Pericardium fibroblast (primary cell): ENCODE measurements around a stretch of chr11.

GRCh38 chr11:201959-203164 is 4.8 kb downstream of the BET1L start:
- RAMPAGE, long total RNA, result no peak

- RAMPAGE, long total RNA, result no peak
These were observed 1.5 kb downstream of the RIC8A start for GRCh38 chr11:208958-209369.

- RAMPAGE, long total RNA, result no peak
These were observed 13.1 kb downstream of the SIRT3 start for GRCh38 chr11:222937-223567.

GRCh38 chr11:237305-238064 is 709 bp downstream of the PSMD13 start:
- RAMPAGE, long total RNA, result no peak

DNA sequence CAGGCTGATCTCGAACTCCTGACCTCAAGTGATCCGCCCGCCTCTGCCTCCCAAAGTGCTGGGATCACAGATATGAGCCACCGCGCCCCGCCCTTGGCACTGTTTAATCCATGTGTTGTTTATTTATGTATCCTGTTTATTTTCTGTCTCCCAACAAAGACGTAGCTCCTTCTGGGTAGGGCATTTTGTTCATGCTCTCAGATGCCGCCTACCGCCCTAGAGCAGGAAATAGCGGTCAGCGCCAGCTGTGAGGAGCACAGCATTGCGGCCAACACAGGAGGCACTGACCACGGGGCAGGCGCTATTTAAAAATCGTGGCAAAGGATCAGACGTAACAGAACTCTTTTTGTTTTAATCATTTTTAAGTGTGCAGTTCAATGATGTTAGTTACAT is 9.5 kb upstream of the NLRP6 start:
- RAMPAGE, long total RNA, result no peak

GRCh38 chr11:277973-278270 is 285 bp upstream of the NLRP6 start:
- RAMPAGE, long total RNA, result no peak

GRCh38 chr11:278761-279810 is 879 bp downstream of the NLRP6 start:
- RAMPAGE, long total RNA, result no peak

DNA sequence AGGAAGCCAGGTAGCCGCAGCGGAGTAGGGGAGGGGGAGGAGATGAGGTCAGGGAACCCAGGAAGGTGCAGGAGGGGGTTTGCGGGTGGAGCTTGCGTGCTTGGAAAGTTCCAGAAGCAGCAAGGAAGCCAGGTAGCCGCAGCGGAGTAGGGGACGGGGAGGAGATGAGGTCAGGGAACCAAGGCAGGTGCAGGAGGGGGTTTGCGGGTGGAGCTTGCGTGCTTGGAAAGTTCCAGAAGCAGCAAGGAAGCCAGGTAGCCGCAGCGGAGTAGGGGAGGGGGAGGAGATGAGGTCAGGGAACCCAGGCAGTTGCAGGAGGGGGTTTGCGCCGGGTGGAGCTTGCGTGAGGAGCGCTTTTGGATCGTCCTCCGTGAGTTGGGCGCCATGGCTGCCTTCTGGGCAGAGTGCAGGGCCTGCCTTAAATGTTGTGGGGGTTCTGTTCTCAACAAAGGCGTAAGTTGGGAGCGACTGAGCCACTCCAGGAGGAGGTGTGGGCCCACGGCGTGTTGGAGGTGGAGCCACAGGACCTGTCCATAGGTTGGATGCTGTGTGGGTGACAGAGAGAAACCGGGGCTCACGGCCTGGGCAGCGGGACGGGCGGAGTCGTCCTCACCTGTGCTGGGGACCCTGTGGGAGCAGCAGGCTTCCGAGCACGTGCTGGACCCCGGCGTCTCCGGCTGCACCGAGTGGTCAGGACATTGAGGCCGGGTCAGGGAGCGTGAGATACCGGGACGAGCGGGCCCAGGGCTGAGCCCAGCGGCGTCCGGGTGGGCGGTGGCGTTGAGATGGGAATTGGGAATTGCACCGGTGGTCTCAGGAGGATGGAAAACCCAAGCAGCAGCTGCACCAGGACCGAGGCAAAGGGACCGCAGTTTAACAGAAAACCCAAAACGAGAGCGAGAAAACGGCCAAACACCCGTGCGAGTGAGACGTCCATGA is 1.1 kb upstream of the PGGHG start:
- RAMPAGE, long total RNA, result no peak

DNA sequence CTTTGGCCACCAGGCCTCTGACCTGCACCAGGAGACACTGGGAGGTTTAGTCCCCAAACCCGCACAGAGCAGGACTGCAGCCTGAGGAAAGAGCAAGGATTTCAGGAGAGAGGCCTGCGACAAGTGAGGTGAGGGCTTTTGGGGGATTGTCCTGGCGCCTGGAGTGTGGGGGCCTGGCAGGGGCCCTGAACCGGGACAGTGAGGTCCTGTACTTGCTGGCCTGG is 364 bp upstream of the IFITM1 start:
- RAMPAGE, long total RNA, result no peak

- RAMPAGE, long total RNA, result no peak
These were observed 13.4 kb upstream of the B4GALNT4 start for GRCh38 chr11:355582-356692.

DNA sequence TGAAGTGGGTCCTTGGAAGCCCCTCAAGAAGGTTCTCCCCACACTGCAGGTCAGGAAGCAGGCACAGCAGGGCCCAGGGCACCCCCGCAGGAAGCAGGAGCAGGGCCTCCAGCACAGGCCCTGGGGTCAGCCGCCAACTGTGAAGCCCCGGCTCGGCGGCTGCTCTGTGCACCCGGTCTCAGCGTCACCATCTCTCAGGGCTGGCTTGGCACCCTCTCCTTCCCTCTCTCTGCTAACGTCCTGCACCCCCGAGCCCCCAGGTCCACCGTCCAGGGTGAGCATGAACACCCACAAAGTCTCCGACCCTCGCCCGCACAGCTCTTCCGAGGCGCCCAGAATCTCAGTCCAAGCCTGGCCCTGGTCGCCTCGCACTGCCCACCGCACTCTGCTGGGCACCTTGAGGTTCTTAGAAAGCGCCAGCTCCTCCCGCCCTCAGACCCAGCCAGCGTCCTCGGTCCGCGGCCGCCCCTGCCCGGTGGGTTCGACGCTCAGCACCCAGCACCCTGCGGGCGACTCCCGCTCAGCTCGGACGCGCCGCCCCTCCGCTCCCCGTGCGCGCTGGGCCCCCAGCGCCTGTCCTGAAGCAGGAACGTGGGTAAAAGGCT is 1.4 kb upstream of the SIGIRR start:
- RAMPAGE, long total RNA, result no peak

- RAMPAGE, long total RNA, result no peak
These were observed 316 bp downstream of the ANO9 start for GRCh38 chr11:441574-441816.

DNA sequence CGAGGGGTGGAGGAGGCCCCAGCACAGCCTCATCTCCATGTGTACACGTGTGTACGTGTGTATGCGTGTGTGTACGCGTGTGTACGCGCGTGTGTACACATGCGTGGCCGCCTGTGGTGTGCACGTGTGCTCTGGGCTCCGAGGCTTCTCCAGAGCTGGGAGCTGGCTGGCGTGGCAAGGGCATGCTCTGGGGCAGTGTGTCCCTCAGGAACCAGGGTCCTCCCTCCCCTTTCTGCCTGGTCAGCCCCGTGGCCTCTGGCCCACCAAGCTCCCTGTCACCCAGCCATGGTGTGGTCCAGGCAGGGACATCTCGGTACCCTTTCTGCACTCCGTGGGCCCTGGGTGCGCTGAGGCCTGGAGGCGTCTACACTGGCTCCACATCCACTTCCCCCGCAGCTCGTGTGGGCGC is 16.3 kb downstream of the RNH1 start:
- RAMPAGE, long total RNA, result no peak

DNA sequence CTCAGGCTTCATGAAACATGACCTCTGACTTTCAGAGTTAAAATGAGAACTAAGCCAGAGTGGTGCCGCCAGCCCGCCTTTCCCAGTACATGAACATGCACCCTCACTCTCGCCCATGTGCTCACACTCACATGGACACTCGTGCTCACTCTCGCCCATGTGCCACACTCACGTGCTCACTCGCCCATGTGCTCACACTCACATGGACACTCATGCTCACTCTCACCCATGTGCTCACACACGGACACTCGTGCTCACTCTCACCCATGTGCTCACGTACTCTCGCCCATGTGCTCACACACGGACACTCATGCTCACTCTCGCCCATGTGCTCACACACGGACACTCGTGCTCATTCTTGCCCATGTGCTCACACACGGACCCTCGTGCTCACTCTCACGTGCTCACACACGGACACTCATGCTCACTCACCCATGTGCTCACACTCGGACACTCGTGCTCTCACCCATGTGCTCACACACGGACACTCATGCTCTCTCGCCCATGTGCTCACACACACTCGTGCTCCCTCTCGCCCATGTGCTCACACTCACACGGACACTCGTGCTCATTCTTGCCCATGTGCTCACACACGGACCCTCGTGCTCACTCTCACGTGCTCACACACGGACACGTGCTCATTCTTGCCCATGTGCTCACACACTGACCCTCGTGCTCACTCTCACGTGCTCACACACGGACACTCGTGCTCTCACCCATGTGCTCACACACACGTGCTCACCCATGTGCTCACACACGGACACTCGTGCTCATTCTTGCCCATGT is 9.9 kb downstream of the RNH1 start:
- RAMPAGE, long total RNA, result no peak

- RAMPAGE, long total RNA, result no peak
These were observed 8.7 kb downstream of the RNH1 start for GRCh38 chr11:498271-498772.

GRCh38 chr11:506066-506203 is 1.1 kb downstream of the RNH1 start:
- RAMPAGE, long total RNA, result no peak

DNA sequence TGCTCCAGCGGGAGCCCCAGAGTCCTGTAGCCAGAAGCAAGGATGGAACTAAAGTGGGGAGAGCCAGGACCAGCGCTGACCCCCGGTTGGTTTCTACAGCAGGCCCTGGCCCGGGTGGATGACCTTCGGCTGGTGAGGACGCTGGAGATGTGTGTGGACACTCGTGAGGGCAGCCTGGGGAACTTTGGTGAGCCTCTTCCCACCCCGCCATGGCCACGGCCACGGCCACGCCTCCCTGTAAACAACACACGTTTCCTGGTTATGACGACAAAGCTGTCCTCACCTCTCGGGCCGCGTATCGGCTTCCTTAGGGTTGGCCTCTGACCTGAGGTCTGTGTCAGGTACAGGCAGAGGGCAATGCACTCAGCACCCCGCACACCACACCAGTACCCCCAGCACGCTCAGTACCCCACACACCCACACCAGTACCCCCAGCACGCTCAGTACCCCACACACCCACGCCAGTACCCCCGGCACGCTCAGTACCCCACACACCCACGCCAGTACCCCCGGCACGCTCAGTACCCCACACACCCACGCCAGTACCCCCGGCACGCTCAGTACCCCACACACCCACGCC is 4.2 kb downstream of the LRRC56 start:
- RAMPAGE, long total RNA, result no peak

DNA sequence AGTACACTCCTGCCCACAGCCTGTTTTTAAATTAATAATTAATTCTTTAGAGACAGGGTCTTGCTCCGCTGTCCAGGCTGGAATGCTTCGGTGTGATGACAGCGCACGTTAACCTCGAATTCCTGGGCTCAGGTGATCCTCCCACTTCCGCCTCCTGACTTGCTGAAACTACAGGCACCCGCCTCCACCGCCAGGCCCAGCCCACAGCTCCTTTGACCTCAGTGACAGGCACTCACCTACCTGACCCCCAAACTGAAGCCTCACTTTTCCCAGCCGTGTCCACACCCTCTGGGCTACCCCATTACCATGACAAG is 852 bp downstream of the LMNTD2 start:
- RAMPAGE, long total RNA, result no peak

DNA sequence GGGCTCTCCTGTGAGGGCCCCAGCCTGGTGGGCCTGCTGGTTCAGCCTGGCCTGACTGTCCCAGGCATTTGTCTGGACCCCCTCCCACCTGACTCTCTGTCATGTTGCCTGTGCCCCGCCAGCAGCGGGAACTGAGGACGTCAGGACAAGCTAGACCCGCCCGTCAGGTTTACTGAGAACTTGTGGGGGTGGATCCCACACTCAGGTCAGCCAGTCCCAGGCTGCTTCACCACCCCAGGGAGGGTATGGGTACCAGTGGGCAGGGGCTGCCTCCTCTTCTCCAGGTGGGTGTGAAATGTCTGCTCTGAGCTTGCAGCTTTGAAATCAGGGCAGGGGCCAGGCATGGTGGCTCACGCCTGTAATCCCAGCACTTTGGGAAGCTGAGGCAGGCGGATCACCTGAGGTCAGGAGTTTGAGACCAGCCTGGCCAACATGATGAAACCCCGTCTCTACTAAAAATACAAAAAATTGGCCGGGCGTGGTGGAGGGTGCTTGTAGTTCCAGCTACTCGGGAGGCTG is 3.5 kb downstream of the RASSF7 start:
- RAMPAGE, long total RNA, result no peak

- RAMPAGE, long total RNA, result no peak
These were observed 3.8 kb downstream of the PHRF1 start for GRCh38 chr11:579981-580475.